NALM6 (cell line): ENCODE measurements around the gene MRPS24.

GRCh38 chr7:40135141-40135485, 308 bp downstream of the SUGCT start:
- PRO-cap: no peak

DNA sequence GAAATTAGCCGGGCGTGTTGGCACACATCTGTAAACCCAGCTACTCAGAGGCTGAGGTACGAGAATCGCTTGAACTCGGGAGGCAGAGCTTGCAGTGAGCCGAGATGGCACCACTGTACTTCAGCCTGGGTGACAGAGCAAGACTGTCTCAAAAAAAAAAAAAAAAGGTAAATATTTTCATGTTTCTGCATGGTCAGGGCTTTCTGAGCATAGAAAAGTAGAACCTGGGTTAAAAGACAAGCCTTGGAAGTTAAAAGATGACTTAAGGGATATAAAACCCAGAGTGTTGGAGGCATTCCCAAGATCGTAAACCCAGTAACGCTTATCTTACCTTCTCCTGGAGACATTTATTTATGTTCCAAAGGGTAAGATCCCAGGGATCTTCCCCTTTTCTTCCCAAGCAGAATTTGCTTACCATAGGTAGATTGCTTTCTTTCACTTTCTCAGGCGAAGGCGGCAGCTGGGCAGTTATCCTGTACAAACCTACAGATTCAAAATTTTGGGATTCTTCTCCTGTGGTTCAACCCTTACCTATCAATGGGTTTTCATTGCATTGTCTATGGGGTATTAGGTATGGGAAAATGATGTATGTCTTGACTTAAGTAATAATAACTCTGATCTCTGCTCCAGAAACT, 22.2 kb downstream of the SUGCT start:
- PRO-cap: no peak

- PRO-cap: no peak
Observed at GRCh38 chr7:40234098-40234433, 99.3 kb downstream of the SUGCT start.

DNA sequence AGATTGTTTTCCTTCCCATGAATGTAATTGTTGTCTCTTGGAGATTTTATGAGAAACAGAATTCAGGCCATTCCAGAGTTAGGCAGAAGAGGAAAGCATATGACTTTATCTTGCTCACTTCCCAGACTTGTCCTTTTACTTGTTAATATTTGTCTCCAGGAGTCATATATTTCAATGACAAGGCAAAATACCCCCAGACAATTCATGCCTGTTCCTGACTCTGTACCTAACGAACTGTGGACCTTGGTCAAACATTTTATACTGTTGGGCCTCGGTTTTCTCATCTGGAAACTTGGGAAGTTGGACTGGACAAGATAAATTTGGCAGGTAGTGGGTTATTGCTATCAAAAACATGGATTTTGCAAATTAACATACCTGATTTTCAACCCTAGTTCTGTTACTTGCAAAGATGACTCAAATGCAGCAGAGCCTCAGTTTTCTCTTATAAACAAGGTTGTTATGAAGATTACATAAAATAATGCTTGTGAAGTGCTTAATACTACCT, 674.0 kb downstream of the SUGCT start:
- PRO-cap: no peak

GRCh38 chr7:41010917-41011324, 692.0 kb downstream of the INHBA start:
- PRO-cap: no peak

- PRO-cap: no peak
Observed at GRCh38 chr7:41465306-41466164, 237.4 kb downstream of the INHBA start.

DNA sequence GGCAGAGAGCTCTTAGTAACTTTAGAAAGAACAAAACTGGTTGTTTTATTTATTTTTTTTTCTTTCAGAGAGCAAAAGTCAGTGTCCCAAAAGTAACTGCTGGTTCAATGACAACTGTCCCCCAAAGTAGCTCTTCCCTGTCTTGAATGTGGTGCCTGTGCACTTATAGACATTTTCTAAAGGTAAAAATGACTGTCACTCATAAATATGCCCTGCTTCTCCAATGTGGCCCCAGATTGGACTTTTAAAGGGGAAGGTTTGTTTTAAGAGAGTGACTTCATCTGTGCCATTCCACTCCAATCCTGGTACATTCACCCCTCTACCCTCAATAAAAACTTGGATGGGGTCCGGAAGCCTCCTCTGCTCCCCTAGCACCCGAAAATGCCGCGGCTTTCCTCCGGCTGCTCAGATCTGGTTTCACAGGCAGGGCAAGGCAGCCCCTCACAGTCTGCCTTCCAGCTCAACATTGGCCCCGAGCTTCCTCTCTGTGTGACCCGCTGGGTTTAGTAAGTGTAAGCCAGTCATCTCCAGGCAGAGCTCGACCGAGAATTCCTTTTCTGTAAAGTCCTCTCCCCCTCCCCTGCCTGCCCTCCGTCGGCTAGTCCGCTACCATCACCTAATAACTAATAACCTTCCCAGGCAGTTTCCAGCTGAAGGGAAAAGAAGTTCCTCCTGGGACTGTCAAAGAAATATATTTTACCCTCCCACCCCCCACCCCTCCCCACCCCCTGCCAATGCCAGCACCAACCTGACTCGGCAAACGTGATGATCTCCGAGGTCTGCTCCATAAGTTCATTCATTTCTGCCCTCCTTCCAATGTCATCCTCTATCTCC, 3.4 kb downstream of the INHBA start:
- PRO-cap: no peak

DNA sequence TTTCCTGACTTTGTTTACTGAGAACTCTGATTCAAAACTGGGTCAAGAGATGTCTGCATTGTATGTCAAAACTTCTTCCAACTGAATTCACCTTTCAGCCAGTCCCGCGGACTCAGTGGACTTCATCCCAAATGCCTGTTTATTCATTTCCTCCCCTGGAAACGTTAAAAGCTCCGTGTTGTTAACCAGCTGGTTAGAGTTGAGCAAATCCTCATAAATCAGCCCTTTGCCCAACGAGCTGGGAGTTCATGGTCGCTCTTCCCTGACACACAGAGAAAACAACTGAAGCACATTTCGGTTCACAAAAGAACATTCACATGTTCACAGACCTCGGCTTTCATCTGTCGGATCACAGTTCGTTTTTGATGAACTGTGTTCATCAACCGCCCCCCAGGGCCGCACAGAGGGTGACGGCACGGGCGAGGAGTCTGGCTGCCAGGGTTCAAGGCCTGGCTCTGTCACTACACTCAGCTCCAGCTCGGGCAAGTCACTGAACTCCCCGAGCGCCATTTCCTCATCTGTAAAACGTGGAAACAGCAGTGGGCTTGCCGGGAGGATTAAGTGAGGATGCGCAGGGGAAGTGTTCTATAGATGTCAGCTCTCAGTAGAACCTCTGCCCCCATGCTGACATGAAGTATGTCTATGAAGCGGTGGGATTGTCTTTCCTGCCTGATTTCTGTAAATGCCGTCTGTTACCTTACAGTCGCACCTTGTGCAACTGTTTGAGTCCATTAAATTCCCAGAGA, 62.5 kb downstream of the GLI3 start:
- PRO-cap: no peak

GRCh38 chr7:42239005-42239432, 2.0 kb upstream of the GLI3 start:
- PRO-cap: no peak

DNA sequence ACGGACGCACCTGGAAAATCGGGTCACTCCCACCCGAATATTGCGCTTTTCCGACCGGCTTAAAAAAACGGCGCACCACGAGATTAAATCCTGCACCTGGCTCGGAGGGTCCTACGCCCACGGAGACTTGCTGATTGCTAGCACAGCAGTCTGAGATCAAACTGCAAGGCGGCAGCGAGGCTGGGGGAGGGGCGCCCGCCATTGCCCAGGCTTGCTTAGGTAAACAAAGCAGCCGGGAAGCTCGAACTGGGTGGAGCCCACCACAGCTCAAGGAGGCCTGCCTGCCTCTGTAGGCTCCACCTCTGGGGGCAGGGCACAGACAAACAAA, 53.1 kb upstream of the HECW1 start:
- PRO-cap: no peak

DNA sequence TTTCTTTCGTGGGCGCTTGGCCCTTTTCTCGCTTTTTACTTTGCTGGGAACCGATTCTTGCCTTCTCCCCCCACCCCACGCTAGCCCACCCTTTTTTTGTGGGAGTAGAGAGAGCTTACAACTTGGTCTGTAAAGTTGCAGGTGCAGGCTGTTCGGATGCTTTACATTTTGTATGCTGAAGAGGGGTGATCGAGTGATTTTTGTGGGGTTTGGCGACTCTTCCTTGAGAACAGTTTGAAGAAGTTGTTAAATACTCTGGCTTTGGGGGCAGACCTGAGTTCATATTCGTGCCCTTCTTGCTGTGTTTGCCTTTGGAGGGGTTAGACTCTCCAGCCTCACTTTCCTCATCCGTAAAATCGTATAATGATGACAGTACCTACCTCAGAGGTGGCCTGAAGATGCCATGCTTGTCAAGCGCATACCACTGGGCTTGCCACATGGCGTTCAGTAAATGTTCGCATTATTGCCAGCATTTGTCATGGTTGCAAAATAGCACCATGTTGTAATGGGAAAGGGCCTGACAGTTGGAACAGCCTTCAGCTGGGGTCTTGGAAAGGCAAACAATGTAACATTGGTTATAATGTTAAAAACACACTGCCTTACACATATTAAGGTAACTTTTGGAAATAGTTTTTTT, 1.2 kb downstream of the STK17A start:
- PRO-cap: no peak

GRCh38 chr7:43586071-43586664, 3.3 kb downstream of the STK17A start:
- PRO-cap: no peak

DNA sequence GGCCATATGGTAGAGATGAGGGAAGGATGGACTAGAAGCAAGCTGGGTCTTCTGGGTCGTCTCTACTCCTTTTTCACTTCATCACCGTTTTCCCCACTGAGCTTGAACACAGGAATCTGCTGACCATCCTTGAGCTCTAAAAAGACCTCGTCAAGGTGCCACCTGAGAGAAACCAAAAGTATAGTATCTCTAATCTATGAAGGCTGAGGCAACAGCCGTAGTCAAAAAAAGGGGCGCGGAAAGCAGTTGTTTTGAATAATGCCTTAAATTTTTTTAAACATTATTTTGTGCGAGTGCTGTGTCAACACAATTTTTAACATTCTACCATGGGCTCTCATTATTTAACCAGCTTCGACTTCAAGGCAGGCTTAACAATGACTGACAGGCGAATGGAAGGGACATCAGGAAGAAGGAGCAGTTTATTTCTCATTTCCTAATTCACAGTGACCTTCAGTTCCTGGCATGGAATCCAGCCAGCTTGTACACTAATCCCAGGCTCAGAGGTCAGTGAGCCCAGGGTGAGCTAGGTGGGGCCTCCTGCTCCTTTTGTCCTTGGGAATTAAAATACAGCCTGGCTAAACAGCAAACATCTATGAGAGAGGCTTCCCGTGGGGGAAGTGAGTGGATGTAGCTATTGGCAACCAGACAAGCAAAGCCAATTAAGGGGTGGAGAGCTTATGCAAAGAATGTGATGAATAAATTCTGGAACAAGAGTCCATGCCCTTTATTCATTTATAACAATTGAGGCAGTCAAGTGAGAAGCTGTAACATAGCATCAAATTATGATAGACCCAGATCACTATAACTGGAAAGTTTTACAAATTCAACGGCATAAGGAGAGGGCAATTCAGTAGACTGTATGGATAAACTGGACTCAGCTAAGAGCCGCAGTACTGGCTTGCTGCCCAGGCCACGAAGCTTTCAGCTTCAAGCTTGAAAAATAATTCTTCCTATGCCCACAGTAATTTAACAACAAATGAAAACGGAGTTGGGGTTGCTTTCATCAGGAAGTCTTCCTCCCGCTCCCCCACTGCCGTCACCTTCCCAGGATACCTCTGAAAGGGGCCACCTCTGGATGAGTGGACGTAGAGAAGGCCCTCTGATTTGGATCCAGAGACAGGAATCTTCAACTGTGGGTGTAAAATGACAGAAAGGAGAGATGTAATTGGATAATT, 57.0 kb downstream of the STK17A start:
- PRO-cap: no peak

GRCh38 chr7:43648642-43649161, 65.8 kb downstream of the STK17A start:
- PRO-cap: no peak

- PRO-cap: no peak
Observed at GRCh38 chr7:43692499-43693085, 36.7 kb downstream of the COA1 start.

GRCh38 chr7:43868613-43869828, at the start of gene MRPS24:
TSS of gene MRPS24 (minus strand) at chr7:43869517.
- PRO-cap: bidirectional peak, plus-strand start at chr7:43869661, minus-strand start at chr7:43869507

- PRO-cap: no peak
Observed at GRCh38 chr7:43876993-43877393, 7.7 kb upstream of the MRPS24 start.

DNA sequence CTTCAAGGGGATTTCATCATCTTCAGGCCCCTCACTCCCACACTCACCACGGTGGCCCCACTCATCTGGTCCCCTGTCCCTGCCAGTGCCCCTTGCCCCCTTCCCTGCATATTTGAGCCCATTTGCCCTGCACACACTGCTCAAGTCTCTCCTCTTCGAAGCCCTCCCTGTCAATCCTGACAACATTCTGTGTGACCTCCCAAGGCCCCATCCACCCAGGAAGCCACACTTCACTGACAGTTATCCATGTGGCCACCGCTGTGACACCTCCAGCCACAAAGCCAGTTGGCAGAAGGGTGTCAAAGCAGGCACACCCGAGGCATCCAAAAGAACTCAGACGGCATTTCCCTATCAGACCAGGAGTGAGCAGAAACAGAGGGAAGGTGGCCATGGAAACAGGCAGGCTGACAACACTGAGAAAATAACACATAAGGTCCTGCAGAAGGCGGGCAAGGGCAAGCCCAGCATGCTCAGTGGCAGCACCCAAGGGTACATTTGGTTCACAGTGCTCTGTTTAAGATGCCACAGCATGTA, 4.6 kb downstream of the POLM start:
- PRO-cap: bidirectional peak, plus-strand start at position 284 of the sequence, minus-strand start at position 178 of the sequence

GRCh38 chr7:44101642-44102000, 2.5 kb upstream of the AEBP1 start:
- PRO-cap: no peak

- PRO-cap: no peak
Observed at GRCh38 chr7:44112686-44113164, 8.6 kb downstream of the AEBP1 start.